ENCODE measurements around the genes SEMA3A, SLC25A40 and STEAP2.

GRCh38 chr7:82263951-82264204 lies 179.7 kb downstream of the CACNA2D1 start:
- RRBS = no CpG with 5 or more reads among the region's 2 CpGs

DNA sequence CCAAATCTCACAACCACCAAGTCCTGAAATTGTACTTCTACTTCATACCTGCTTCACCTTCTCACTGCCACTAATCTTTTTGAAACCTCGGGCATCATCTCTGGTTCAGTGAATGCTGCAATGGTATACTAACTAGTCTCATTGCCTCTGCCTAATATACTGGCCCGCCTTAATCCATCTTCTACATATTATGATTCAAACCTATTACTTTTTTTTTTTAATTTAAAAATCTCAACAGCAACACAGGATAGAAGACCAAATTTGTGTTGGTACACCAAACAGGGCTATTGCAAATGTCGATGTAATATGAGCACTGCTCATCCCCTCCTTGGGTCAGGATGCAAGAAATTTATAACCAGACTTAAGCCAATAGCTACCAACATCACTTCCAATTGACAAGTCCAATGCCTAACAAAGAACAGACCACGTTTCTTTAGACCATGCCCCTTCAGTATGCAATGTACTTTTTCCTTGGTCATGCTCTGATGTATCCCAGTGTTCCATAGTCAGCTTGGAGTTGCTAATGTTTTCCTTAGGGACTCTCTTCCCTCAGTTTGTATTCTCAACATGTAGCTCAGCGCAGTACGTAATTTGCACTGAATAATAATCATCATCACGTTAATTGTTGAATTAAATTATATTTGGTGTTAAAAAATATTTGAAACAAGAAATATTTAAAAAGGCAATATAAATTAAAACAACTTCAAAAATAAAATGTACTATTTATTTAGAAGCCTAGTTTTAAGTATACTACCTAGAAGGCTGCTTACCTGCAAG lies 7.9 kb downstream of the CACNA2D1 start:
- RRBS = no CpG with 5 or more reads among the region's 7 CpGs

DNA sequence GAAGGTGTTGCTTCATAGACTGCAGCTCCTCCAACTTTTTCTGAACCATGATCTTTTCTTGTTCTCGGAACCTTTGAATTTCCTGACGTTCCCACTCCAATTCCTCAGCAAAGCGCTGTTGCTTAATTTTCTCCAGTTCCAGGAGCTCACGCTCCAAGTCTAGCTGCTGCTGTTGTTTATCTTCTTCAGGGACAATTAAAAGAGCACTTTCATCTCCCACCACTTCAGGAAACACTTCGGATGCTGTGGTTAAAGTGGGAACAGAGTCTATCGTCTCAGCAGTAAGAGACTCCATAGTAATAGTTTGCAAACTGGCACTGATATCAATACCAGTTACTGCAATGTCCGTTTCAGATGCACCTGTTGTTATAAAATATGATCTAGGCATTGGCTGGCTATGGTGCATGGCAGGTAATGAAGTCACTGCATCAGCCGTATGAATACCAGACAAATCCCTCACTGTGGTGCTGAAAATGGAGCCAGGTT lies 211.9 kb downstream of the PCLO start:
- RRBS = no CpG with 5 or more reads among the region's 8 CpGs

DNA sequence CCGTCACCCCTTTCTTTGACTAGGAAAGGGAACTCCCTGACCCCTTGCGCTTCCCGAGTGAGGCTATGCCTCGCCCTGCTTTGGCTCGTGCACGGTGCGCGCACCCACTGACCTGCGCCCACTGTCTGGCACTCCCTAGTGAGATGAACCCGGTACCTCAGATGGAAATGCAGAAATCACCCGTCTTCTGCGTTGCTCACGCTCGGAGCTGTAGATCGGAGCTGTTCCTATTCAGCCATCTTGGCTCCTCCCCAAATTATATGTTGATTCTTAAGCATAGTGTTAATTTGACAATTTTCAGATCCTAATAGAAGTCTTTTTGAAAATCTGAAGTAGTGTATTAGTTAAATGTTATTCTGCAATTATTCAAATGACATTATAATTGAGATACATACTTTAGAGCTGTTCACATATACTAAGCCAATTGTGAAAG lies 139.1 kb downstream of the SEMA3A start:
- RRBS = no CpG with 5 or more reads among the region's 15 CpGs

GRCh38 chr7:84194406-84195486 lies at the start of gene SEMA3A:
Gene SEMA3A (minus strand): TSS chr7:84194789.
- RRBS = 14% methylated on average over 1 of the region's 18 CpGs

DNA sequence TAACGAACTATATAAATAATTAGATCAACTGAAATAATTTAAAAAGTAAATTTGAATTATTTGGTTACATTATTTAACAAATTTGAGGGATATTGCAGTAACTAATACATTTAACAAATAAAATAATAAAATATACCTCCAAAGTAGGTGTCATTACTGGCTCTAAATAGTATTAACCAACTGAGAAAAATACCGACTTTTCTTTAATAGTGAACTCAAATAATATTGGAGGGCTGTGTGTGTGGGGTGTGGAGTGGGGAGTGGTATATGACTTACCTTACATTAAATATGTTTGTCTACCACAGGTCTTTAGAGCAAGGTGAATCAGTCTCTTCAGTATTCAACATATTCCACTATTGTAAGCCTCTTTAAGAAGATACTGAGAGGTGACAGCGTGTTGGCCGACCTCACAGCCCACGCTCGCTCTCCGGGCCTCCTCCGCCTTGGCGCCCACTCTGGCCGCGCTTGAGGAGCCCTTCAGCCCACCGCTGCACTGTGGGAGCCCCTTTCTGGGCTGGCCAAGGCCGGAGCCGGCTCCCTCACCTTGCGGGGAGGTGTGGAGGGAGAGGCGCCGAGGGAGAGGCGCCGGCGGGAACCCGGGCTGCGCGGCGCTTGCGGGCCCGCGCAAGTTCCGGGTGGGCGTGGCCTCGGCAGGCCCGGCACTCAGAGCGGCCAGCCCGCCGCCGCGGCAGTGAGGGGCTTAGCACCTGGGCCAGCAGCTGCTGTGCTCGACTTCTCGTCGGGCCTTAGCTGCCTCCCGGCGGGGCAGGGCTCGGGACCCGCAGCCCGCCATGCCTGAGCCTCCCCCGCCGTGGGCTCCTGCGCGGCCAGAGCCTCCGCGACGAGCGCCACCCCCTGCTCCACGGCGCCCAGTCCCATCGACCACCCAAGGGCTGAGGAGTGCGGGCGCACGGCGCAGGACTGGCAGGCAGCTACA lies 306.6 kb downstream of the SEMA3D start:
- RRBS = 86% methylated on average over 23 of the region's 59 CpGs

GRCh38 chr7:86340009-86340989 lies 303.4 kb upstream of the GRM3 start:
- RRBS = no CpG with 5 or more reads among the region's 28 CpGs

- RRBS = no CpG with 5 or more reads among the region's 3 CpGs
These were observed 203.0 kb downstream of the GRM3 start for GRCh38 chr7:86846607-86847131.

GRCh38 chr7:86975632-86975831 lies 83.9 kb downstream of the ELAPOR2 start:
- RRBS = no CpG with 5 or more reads among the region's 1 CpG

- RRBS = no CpG with 5 or more reads among the region's 3 CpGs
These were observed 3.2 kb downstream of the ELAPOR2 start for GRCh38 chr7:87056297-87056674.

GRCh38 chr7:87058456-87059466 lies 693 bp downstream of the ELAPOR2 start:
- RRBS = 4% methylated on average over 12 of the region's 35 CpGs

- RRBS = no CpG with 5 or more reads among the region's 4 CpGs
These were observed 13.9 kb downstream of the TMEM243 start for GRCh38 chr7:87205424-87206145.

DNA sequence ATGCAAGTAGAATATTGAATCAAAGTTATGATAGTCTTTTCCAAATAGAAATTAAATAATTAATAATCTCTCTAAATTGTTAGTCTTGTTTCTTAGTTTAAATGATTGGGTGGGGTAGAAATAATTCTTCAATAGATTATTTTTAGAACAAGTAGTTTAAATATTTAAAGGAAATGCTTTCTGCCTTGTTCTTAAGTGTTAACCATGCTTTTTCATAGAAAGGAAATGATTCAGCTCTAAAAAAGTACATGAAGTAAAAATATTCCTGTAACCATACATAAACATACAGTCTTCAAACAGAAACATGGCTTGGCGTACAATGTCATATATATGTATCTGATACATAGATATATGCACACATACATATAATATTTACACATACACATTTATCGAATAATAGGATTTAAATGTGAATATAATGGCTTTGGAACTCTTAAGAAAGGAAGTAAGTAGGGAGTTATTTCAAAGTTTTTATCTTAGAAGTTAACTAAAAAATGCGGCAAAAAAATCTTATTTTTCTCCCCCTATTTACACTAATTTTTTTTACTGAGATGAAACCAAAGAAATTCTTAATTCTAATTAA lies 84.4 kb downstream of the RUNDC3B start:
- RRBS = no CpG with 5 or more reads among the region's 3 CpGs

- RRBS = 4% methylated on average over 18 of the region's 84 CpGs
These were observed at the start of gene SLC25A40 for GRCh38 chr7:87876008-87876814. Gene SLC25A40 (minus strand): TSS chr7:87876360.

GRCh38 chr7:87876815-87876920 lies 375 bp downstream of the DBF4 start:
- RRBS = 9% methylated on average over 3 of the region's 4 CpGs

GRCh38 chr7:88311825-88312332 lies 5.2 kb upstream of the STEAP4 start:
- RRBS = no CpG with 5 or more reads among the region's 3 CpGs

DNA sequence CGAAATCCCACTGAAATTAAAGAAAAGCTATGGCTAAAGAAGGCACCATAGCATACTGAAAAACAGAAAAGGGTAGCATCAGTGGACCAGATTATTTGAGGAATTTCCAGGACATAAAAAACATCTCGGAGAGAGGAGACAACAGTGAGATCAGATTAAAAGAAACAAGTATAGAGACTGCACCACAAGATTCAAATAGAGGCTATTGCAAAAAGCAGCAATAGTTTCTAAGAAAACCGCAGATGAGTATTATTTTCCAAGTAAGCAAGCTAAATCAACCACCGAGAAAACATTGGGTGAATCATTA lies 18.7 kb downstream of the STEAP1 start:
- RRBS = no CpG with 5 or more reads among the region's 4 CpGs

GRCh38 chr7:90211437-90212509 lies at the start of gene STEAP2:
Gene STEAP2 (plus strand): TSS chr7:90211740.
- RRBS = 44% methylated on average over 12 of the region's 77 CpGs